Neural progenitor cell (in vitro differentiated cells): ENCODE measurements around a stretch of chr12.

DNA sequence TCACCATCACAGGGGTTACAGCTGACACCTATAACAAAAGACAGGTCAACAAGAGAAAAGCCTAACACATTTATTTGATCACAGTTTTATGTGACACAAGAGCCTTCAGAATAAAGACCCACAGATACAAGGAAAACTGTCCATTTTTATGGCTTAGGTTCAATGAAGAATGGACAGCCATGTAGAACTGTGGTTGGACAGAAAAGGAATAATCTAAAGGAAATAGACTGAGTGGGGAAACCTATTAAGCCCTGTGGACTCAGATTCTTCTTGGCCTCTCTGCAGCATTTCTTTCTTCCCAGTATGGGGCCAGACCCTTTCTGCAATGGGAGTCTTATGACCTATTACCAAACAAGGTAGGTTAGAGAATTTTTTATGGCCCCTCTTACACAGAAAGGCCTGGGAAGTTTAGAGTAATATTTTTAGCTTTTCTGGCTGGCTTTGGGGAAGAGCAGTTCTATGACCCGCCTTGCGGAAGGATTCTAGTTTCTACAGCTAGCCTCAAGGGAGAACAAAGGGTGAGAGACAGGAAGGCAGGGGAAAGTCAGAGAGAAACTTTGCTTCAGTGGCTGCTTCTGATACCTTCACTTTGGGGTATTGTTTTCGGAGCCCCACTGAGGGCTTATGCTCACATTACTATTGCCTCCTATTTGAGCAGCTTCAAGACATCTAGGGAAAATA is 80.9 kb upstream of the NUDT4 start:
- RAMPAGE, long total RNA, result no peak

DNA sequence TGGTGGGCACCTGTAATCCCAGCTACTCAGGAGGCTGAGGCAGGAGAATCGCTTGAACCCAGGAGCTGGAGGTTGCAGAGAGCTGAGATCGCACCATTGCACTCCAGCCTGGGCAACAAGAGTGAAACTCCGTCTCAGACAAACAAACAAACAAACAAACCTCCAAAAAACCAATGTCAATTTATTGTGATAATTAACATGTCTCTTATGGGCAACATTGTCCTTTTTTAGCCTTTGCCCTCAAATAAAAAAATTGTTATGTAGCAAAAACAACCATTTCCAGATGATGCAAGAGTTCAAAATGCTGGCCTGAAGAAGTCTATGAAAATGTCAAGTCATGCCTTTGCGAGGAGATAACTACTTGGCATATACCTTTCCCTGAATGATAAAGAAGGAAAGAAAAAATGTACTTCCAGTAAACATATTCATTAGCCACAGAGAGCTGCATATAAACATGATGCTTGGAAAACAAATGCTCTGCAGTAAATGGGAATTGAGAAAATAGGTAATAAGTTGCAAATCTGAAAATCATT is 4.7 kb upstream of the NUDT4 start:
- RAMPAGE, long total RNA, result no peak

DNA sequence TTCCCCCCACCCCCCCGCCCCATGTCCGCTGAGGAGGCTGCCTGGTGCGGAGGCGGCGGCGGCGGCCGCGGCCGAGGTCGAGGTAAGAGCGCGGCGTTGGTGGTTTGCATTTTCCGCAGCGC is 781 bp upstream of the SOCS2 start:
- RAMPAGE, long total RNA, result no peak

- RAMPAGE, long total RNA, result no peak
These were observed 4.8 kb downstream of the SOCS2 start for GRCh38 chr12:93577111-93577847.

DNA sequence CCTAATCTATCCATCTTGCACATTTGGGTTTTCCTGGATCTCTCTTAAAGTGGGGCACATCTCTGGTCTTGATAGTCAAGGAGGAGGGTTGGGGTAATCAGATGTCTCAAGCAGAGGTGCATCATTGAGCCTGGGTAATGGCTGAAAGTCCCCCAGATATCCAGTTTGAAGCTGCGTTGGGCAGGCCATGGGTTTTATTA is 10.9 kb downstream of the SOCS2 start:
- RAMPAGE, long total RNA, result no peak

- RAMPAGE, long total RNA, result no peak
These were observed 18.9 kb downstream of the SOCS2 start for GRCh38 chr12:93590898-93592163.

DNA sequence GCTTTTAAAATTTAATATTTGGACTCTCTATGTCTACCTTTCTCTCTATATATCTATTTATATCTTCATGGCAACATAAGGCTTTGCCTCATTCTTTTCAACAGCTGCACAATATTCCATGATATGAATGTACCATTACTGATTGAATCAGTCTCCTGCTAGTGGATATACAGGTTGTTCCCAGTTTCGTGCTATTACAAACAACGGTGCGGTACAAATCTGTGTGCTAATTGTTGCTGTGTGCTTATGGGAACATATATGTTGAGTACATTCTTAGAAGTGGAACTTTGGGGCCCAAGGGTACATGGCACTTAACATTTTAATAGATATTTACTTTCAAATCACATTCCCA is 19.7 kb downstream of the SOCS2 start:
- RAMPAGE, long total RNA, result no peak

DNA sequence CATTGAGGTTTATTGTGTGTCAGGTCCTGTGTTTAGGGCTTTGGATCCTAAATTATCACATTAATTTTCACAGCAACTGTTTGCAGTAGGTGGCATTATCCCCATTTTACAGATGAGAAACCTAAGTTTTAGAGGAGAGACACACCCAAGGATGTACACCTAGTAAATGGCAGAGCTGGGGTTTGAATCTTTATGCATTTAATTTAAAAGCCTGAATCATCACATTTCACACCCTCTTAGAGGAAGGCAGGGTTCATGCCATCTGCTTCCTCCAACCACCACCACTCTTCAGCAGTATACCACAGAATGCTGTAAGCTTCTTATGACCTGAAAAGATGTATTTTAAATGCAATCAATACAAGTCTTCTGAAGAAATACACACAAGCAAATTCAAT is 90.3 kb downstream of the CRADD start:
- RAMPAGE, long total RNA, result no peak

DNA sequence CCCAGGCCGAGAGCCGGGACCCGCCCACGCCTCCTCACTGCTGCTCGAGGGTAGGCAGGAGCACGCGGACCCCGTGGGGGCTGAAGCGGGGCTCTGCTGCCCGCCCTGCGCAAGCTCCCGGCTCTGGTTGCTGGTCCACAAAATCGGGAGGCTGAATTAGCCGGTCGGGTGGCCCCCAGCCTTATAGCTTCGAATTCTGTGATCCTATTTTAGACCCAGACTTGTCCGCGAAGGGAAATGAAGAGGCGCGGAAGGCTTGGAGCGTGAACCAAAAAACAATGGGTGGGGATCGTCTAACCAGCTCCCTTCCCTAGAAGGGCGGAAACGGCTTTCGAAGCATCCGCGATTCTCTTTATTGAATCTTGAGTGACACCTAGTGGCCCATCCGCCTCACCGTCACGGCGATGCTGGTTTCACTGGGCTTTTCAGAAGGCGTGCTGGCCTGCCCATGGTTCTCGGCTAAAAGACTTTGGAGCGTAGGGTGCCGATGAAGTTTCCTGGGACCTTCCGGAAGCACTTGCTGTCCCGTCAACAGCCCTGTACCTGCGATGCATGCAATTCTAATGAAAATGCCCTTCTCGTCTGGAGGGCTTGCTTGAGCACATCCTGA is 46.2 kb upstream of the PLXNC1 start:
- RAMPAGE, long total RNA, result no peak

- RAMPAGE, long total RNA, result no peak
These were observed 56.5 kb downstream of the PLXNC1 start for GRCh38 chr12:94204913-94205322.

DNA sequence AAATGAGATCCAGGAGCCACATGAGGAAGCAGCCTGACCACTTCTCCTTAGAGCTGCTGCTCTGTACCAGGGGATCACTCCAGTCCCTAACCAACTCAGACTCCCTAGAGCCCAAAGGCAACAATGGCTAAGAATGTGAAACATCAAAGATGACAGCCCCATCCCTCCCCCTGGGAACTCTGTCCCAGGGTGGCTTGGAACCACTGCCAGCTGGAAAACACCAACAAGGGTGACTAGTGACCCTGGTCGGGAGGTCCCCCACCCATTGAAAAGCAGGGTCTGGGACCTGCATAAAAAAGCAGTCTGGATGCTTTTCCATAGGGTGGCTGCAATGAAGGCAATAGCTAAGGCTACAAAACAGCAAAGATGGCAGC is 137.0 kb downstream of the CEP83 start:
- RAMPAGE, long total RNA, result no peak

GRCh38 chr12:94649071-94650276 is 883 bp downstream of the TMCC3 start:
- RAMPAGE, long total RNA, result no peak

- RAMPAGE, long total RNA, result no peak
These were observed 23.3 kb upstream of the TMCC3 start for GRCh38 chr12:94673653-94674141.

- RAMPAGE, long total RNA, result no peak
These were observed 67.7 kb upstream of the TMCC3 start for GRCh38 chr12:94717914-94718563.

DNA sequence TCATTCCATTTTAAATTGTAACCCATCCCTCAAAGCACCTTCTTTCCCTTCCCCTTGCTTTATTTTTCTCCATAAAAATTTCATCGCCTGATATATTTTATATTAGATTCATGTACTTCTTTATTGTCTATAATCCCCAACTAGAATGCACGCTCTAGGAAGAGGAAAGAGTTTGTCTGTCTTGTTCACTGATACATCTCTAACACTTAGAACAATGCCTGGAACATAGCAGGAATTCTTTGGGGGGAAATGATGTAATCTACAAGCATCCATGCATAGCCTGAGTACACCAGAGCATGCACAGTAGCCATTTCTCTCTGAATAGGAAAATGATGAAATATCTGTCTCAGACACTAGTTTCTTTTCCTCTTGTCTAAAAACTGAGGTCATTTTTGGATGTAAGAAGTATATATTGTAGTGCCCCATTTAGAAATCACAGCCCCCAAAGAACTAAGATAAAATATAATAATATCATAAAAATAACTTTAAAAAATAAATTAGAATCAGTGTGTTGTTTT is 155.4 kb upstream of the TMCC3 start:
- RAMPAGE, long total RNA, result no peak

DNA sequence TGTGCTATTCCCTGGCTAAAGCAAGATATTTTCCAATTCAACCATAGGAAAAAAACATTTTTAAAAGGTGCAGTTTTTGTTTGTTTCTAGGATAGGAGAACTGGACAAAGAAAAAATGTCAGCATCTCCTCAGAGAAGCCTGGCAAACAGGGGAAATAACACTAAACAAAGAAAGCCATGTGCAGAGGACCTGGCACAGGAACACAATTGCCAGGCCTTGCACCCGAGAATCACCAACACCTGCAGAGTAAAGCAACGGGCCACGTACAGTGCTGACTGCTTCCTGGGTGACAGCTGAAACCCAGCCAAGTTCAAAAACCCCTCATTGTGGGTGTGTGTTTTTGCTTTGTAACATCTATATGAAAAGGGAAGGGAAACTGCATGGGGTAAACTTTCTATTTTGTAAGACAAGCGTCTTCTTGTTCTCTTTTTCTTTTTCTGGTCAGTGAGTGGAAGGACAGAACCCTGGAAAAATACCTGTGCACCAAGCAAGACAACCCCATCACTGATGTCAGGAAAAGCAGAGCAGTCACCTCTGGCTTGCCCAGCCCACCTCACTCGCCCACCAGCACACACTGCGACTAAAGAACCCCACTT is 172.5 kb downstream of the NDUFA12 start:
- RAMPAGE, long total RNA, result no peak

DNA sequence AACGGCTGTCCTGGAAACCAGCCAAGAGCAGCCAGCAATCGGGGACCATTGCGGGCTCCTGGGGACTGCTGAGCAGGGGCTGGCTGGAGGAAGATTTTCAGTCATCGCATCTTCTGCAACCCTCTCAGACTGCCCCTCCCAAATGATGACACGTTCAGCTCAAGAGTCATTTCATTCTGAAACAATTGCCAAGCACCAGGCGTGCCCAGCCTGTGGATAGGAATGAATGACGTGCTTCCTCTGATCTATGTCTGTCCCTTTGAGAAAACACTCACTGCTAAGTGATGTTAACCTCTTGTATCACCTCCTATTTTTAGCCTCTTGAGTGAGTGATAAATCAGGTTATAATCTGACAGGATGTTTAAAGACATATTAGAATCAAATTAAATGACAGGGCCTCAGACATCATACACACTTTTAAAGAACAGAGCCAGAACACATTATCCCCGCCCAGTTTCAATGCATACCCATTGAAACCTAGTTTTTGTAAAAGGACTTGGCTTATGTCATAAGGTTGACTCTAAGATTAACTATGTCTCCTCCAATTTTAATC is 62.0 kb downstream of the NDUFA12 start:
- RAMPAGE, long total RNA, result no peak

DNA sequence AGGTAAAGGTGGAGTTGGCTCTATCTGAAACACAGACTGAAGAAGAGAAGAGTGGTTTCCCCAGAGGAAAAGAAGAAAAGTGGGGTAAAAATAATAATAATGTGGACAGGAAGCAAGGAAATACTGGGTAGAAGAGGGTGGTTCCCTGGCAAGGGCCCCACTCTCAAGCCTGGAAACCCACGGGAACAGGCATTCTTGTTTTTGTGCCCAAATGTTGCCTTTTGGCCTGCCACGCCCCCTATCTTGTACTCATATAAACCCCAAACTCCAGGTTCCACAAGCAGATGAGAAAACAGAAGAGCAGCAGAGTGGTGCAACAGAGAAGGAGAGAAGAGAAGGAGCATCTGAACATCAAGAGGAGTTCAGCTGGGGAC is 51.2 kb downstream of the NDUFA12 start:
- RAMPAGE, long total RNA, result no peak

DNA sequence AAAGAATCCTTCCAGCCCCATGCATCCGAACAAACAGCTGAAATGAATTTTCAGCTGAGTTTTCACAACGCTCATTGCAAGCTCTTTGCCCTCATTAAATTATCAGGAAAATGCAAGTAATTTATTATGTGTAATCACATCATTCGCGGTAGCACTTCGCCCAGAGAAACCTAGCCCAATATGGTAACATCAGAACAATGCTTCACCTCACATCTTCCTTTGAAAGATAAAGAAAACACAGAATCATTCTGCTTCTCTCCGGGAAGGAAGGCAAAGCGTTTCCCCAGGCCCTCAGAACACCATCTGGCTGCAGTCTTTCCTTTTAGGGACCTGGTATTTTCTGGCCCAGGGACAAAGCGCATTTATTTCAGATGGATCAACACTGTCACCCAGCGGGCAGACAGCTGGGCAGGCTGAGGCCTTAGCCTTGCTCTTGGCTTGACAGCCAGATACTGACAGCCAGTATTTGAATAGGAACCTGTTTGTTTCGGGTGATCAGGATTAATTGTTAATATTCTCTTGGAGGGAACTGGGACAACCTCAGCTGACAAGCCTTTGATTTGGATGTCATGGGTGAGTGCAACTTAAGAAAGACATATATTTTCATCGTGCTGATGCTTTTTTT is 118.8 kb downstream of the VEZT start:
- RAMPAGE, long total RNA, result no peak

DNA sequence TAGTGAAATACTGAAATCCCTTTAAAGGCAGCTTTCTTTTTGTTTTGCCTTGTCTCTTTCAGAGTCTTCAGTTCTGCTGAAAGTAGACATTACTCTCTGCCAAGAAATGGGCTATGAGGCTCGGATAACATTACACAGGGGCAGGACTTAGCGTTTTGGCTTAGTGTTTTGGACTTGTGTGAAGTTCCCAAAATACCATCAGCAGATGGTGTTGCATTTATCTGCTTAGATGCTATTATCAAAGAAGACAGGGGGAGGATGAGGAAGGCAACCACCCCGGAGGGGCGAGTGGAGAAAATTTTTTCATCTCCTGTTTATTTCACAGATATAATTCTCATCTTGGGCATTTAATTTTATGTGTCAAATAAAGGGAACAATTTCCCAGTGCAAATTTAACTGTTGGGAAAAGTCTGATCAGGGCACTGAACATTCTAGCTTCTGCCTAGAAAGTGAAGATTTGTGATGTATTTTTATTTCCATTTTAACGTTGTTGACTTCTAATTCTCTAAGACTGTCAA is 88.2 kb upstream of the METAP2 start:
- RAMPAGE, long total RNA, result no peak